ENCODE measurements around a stretch of chr5.

- PRO-cap, 2 experiments = no peak in any of the 2 experiments
Measured at GRCh38 chr5:174418889-174419764, 305.3 kb upstream of the MSX2 start.

DNA sequence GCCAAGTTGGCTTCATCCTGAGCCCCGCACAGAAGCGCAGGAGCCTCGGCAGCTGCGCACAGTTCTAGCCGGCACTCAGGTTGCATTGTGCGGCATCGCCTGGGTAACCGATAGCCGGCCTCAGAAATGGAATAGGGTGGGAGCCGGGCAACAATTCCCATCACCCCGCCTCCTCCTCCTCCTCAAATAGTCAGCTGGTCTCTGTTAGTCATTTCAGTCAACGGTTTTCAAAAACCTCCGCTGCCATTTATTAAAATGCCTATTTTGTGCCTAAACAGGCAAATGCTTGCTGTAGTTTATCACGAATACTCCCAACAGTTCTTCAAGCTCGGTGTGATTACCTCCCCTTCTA, 15.8 kb upstream of the MSX2 start:
- PRO-cap, 2 experiments = no peak in any of the 2 experiments

- PRO-cap, 2 experiments = no peak in any of the 2 experiments
Measured at GRCh38 chr5:175014861-175015363, 290.5 kb downstream of the MSX2 start.

GRCh38 chr5:175680419-175680836, 22.6 kb downstream of the HRH2 start:
- PRO-cap, 2 experiments = no peak in any of the 2 experiments

DNA sequence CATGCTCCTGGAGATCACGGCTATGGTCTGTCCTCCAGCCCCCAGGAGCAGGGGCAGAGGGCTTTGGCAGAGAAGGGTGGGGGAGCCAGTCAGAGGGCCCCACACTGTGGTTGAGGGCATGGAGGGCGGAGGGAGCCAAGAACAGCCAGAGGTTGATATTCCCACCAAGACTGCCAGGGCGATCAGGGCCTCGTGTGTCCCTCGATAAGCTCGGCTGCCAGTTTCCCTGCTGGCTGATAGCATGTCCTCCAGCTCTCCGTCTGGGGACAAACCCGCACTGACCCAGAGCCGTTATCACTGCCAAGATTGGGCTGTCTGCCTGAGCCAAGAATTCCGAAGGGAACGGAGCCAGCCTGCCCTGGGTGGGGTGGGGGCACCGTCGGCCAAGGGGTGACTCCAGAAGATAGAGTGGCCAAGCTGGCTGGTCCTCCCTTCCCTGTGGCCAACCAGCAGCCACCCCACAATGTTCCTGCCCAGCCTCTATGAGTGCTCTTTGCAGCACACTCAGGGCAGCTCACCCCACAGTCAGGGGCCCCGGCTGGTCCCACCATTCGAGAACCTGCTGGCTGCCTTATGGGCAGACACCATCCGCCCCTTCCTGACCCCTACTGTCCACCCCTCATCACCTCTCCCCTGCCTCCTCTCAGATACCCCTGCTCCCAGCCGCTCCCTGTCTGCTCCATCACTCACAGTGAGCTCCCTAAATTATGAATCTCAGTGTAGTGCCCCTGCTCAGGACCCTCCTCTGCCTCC, 29.4 kb downstream of the HRH2 start:
- PRO-cap, 2 experiments = no peak in any of the 2 experiments

- PRO-cap, 2 experiments = no peak in any of the 2 experiments
Measured at GRCh38 chr5:176366203-176366628, 929 bp downstream of the ARL10 start.

DNA sequence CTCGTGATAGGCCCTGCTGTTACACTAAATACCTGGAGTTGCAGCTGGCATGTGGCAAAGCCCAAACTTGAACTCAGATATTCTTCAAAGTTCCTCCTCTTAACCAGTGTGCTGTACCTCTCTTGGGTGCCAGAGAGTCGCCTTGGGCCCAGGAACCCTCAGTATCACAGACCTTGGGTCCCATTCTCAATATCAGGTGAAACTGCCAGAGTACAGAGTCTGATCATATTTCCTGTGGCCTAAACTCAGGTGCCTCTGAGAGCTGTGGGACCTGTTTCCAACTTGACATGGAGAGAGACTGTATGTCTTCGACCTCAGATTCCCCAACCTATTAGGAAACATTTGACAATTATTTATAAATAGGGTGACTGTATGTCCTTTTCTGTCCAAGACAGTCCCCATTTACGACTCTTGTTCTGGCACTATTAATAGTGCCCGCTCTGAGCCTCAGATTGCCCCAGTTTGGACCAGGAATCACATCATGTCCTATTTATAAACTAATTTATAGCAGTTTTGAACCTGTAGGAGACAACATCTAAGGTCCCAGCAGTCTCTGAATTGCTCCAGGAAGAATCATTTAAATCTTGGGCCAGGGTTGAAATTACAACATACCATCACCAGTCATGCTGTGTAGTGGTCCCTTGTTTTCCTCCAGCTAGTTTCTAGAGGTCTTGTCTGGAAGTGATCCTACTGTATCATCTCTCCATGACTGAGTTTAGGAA, 5.1 kb downstream of the ARL10 start:
- PRO-cap, 2 experiments = no peak in any of the 2 experiments

- PRO-cap, 2 experiments = no peak in any of the 2 experiments
Measured at GRCh38 chr5:176383502-176384574, 4.6 kb downstream of the NOP16 start.

DNA sequence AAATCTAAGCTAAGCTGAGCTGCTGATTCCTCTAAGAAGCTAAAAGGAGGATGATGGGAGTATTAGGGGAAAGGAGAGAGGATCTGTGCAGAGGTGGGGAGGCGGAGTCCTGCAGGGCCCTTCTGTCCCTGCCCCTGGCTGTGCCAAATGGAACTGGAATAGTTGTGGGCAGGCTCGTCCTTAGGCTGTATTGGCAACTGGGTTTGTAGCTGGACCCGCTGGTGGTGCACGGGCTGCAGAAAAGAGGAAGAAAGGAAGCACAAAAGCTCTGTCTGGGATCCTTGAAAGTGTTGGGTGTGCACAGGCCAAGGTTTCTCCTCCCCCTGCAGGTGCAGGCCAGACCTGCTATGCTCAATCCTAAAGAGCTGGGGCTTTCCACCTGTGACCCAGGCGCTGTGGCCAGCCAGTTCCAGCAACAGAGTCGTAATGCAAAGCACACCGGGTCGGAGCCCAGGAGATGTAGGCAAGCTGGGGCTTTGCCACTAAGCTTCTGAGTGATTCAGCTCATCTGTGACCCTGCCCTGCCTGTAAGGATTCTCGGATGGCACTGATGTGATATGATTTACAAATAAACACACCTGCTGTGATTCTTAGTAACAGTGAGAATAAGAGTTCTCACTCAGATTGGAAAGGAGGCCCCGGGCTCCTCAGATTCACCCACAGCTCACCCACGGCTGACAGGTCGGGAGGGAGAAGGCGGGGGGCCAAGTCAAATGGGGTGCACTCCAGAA, 9.7 kb downstream of the CLTB start:
- PRO-cap, 2 experiments = no peak in any of the 2 experiments

GRCh38 chr5:176410030-176411055, 6.0 kb downstream of the CLTB start:
- PRO-cap, 2 experiments = no peak in any of the 2 experiments

DNA sequence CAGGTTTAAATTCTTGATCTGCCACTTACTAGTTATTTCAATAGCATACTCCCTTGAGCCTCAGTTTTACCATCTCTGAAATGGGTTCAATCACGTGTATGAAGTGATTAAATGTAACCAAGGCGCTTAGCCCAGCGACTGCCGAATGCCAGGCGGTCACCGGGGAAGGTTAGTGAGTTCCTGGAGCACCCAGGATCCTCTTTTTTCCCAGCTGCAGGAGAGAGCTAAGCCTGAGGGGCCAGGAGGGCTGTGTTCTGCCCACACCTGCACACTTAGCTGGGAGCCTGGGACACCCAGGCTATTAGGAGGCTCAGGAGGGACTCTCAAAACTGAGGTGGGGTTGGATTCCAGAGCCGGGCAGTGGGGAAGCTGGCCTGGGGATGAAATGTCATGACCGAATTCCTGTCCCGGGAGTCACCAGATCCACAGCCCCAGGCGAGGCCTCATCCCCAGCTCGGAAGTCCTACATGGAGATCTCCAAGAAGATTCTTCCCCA, 731 bp downstream of the CLTB start:
- PRO-cap, 2 experiments = no peak in any of the 2 experiments

DNA sequence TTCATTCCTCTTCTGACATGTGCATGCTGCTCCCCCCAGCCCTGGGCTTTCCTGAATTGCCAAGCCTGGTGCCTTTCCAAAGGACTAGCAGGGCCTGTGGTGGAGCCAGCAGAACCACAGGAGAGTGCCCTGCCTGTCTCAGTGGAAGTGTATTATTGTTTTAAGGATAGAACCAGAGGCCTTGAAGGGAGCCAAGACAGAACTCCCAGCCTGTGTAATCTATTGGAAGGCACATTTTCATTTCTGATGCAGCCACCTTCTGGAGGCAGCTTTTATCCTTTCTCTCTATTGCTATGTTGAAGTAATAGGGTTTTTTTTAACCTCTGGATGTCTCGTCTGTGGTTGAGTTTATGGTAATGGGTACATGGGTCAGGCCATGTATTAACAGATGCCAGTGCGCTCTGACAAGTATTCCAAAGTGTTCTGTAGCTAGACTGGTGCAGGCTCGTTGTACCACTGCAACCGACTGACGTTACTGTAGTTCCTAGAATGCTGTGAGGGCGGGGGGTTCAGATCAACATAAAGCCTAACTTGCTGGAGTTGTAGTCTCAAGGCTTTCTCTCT, 29.2 kb downstream of the RNF44 start:
- PRO-cap, 2 experiments = no peak in any of the 2 experiments

GRCh38 chr5:176536372-176536814, 809 bp downstream of the RNF44 start:
- PRO-cap, 2 experiments = peak in 2 of 2 experiments; most common plus-strand start chr5:176536686 (in 1); most common minus-strand start chr5:176536648 (in 2)

DNA sequence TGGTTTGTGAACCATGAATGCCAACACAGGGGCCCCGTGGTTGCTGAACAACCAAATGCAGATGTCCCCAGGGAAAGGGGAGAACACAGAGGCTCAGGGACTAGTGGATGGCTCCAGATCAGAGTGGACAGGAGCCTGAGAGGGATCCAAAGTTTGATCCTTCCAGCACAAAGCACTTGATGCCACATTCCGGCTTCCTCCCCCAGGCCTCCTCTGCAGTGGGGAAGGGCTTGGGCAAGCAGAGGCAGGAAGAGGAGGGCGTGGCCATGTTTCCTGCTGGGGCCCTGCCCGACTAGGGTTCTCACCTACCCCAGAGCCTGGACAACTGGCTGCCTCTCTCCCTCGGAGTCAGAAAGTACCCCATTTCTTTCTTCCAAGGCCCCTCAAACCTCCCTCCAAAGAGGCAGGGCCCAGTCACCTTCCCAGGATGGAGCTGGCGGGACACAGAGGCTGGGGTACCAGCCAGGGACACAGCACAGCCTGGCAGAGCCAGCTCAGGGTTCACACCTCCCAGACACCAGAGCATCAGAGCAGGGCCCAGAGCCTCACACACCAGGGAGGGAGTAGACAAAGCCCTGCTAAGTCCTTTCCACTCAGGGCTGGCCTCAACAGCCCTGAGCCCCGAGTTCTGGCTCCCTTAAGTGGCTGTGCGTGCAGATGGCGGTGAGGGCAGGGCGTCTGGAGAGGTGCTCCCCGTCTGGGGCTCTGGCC, 4.3 kb upstream of the RNF44 start:
- PRO-cap, 2 experiments = peak in 2 of 2 experiments; most common plus-strand start position 304 of the sequence (in 2); most common minus-strand start position 215 of the sequence (in 2)

DNA sequence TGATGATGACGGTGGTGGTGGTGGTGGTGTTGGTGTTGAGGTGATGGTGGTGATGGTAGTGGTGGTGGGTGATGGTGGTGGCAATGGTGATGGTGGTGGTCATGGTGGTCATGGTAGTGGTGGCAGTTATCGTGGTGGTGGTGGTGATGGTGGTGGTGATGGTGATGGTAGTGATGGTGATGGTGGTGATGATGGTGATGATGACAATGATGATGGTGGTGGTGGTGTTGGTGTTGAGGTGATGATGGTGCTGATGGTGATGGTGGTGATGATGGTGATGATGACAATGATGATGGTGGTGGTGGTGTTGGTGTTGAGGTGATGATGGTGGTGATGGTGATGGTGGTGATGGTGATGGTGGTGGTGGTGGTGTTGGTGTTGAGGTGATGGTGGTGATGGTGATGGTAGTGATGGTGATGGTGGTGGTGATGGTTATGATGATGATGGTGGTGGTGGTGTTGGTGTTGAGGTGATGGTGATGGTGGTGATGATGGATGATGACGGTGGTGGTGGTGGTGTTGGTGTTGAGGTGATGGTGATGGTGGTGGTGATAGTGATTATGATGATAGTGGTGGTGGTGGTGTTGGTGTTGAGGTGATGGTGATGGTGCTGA, 17.9 kb downstream of the GPRIN1 start:
- PRO-cap, 2 experiments = no peak in any of the 2 experiments

- PRO-cap, 2 experiments = no peak in any of the 2 experiments
Measured at GRCh38 chr5:177048881-177049631, 26.6 kb downstream of the ZNF346 start.

GRCh38 chr5:177209520-177210012, 76.0 kb downstream of the NSD1 start:
- PRO-cap, 2 experiments = no peak in any of the 2 experiments

GRCh38 chr5:177302325-177302821, 1.1 kb downstream of the RAB24 start:
- PRO-cap, 2 experiments = no peak in any of the 2 experiments

GRCh38 chr5:177312720-177313185, 1.1 kb upstream of the MXD3 start:
- PRO-cap, 2 experiments = no peak in any of the 2 experiments

DNA sequence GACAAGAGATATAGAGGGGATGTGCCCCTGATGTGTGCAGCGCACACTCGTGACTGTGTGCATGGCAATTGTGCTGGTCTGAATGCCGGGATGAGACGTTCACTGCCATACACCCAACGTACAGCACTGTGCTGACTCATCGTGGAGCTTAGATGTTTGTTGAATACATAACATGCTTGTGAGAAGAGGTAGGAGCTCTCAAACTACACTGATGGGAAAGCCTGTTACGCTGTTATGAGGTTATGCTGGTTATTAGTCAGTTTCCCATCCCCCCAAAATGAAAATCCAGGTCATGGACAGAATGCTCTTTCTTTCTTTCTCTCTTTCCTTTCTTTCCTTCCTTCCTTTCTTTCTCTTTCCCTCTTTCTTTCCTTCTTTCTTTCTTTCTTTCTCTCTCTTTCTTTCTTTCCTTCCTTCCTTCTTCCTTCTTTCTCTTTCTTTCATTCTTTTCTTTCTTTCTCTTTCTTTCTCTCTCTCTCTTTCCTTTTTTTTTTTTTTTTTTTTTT, 4.8 kb upstream of the SLC34A1 start:
- PRO-cap, 2 experiments = no peak in any of the 2 experiments